Neural cell (in vitro differentiated cells): ENCODE results near the gene CD180.

DNA sequence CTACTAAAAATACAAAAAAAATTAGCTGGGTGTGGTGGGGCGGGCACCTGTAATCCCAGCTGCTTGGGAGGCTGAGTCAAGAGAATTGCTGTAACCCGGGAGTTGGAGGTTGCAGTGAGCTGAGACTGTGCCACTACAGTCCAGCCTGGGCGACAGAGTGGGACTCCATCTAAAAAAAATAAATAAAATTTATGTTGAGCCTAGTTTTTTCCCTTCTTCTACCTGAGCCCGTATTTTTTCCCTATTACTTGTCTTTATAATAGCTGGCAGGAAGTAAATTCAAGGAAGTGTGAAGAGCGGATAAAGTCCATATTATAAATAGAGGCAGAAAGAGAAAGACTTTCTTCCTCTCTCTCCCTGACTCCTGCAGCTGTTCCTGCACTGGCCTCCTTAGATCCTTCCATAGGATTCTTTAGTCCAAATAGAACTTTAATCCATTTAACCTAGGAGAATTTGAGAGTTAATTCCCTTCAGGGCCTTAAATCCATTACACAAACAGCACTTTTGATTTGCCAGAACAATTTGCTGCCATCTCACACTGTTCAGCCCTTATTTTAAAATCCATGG is 10.3 kb upstream of the ERBIN start:
- RAMPAGE, long total RNA: no peak

- RAMPAGE, long total RNA: no peak
These were observed 60.2 kb upstream of the SREK1 start for GRCh38 chr5:66083889-66084263.

DNA sequence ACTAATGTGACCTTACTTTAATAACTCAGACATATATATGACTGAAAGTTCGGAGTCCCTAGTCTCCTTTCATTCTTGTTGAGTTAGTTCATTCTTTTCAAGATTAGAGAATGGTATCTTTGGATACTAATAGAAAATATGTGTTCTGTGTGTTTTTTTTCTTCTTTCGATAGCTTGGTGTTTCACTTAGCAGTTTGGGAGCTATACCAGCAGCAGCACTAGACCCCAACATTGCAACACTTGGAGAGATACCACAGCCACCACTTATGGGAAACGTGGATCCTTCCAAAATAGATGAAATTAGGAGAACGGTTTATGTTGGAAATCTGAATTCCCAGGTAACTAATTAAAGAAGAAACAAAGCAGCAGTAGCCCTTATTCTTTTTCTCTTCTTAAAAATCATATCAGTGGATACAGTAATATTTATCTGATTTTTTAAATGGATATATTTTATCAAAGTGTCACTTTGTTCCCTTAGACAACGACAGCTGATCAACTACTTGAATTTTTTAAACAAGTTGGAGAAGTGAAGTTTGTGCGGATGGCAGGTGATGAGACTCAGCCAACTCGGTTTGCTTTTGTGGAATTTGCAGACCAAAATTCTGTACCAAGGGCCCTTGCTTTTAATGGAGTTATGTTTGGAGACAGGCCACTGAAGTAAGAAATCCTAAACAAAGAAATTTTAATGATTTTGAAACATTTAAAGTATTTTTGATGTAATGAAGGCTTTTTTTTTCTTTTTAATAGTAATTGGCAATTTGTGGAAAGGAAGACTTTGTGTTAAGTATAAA is 18.0 kb downstream of the SREK1 start:
- RAMPAGE, long total RNA: no peak

DNA sequence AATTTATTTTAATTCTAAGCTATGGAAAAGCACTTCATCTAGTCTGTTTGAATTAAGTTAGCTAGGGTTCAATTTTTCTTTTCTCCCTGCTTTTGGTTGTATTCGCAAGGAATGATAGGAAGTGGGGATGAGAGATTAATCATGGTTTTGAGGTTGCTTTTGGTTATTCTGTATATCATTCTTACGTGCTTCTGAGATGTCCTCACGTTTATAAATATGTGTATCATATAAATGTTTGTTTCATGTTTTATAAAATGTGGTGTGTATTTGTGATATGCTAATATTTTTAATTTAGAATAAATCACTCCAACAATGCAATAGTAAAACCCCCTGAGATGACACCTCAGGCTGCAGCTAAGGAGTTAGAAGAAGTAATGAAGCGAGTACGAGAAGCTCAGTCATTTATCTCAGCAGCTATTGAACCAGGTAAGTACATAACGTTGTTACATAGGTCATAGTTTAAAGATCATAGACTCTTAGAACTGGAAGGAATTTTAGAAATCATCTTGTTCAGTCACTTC is 19.5 kb downstream of the SREK1 start:
- RAMPAGE, long total RNA: no peak

- RAMPAGE, long total RNA: no peak
These were observed 162.8 kb downstream of the SREK1 start for GRCh38 chr5:66306933-66307339.

GRCh38 chr5:66596872-66597373 is 730 bp downstream of the MAST4 start:
- RAMPAGE, long total RNA: no peak

GRCh38 chr5:66617848-66618400 is 21.7 kb downstream of the MAST4 start:
- RAMPAGE, long total RNA: no peak

GRCh38 chr5:66828105-66829368 is 232.3 kb downstream of the MAST4 start:
- RAMPAGE, long total RNA: start-site peak on the plus strand at chr5:66828768-66828825, 112 and 24 reads in 2 replicates

DNA sequence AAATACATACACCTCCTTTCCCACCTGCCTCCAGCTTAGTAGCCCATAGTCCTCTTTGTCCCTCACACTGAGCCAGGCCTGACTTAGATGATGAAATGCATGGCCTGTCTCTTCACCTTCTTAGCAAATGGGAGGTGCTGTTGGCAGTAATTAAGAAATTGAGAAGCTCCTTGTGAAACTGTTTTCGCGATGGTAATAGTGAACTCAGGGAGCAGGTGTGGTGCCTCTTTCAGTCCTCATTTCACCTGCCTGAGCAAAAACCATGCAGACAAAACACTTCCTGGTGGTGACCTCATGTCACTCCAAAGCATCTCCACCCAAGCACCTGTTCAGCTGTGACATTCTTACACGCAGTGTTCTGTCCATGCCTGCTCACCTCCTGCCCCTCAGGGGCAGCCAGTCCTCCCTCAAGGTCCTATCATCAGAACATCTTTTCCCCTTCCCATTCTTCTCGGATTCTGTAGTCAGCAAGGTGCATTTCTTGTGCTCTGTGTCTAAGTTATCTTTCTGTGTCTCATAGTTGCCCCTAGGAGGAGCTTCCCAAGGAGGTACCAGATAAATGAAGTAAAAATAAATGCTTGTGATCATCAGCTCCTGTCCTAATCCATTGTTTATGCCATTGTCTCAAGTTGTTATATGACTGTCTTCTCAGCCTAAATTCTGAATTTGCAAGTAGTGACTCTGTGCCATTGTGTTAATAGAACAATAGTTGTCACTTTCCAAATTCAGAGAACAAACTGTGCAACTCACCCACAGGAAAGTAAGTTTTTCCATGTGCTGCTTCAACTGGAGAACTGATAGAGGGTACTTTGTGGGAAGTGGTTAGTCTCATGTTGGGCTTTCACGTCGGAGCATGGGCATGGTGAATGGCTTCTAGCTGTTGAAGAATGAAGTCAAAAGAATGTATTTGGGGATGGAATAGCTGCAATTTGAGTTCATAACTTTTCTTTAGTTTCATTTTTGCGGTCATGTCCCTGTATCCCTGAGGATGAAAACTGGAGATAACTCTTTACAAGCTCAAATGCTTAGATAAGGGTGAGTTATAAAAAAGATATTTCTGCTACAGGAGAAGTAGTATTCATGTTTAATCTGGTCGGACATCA is 146.2 kb downstream of the CD180 start:
- RAMPAGE, long total RNA: no peak

DNA sequence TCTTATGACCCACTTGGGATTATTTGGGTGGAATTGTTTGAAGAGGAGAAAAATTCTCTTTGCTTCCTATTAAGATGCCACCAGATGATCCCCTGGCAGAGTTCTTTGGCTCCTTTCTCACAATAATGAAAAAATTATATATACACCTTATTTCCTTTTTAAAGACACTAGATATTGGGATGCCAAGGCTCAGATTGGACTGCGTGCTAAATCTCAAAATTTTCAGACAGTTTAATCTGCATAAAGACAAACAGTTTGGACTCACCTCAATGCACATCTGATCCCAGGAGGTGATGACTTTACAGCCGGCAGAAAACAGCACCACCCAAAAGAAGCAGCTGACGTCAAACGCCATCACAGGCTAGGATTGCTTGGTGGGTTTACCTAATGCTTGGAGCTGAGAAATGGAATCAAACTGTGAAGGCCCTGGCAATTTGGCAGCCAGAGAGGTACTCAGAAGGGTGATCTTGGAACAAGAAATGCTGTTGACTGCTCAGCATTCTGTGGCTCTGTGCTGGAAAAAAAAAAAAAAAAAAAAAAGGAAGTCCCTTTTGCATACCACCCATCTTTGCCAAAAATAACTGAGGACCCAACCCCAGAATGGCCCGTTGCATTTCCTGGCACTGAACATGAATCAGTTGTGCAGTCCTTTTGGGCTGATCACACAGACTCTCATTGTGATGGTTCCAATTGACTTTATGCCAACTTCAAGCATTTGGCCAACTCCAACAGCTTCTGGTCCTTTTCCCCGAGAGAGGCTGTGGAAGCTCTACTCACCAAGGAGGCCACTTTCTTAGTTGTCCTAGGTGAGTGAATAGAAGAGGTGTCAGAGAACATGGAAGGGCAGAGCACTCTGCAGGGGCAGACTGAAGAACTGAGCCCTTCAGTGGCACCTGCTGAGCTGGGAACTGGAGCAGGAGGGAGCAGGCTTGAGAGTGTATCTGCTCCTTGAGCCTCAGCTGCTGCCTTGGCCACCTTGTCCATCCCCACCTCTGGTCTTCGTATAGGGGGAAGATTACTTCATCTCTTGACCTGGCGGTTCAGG is at the start of gene CD180:
Gene CD180, minus strand, starts transcription at position 513 of the 1,045 bp plus-strand sequence.
- RAMPAGE, long total RNA: no peak

DNA sequence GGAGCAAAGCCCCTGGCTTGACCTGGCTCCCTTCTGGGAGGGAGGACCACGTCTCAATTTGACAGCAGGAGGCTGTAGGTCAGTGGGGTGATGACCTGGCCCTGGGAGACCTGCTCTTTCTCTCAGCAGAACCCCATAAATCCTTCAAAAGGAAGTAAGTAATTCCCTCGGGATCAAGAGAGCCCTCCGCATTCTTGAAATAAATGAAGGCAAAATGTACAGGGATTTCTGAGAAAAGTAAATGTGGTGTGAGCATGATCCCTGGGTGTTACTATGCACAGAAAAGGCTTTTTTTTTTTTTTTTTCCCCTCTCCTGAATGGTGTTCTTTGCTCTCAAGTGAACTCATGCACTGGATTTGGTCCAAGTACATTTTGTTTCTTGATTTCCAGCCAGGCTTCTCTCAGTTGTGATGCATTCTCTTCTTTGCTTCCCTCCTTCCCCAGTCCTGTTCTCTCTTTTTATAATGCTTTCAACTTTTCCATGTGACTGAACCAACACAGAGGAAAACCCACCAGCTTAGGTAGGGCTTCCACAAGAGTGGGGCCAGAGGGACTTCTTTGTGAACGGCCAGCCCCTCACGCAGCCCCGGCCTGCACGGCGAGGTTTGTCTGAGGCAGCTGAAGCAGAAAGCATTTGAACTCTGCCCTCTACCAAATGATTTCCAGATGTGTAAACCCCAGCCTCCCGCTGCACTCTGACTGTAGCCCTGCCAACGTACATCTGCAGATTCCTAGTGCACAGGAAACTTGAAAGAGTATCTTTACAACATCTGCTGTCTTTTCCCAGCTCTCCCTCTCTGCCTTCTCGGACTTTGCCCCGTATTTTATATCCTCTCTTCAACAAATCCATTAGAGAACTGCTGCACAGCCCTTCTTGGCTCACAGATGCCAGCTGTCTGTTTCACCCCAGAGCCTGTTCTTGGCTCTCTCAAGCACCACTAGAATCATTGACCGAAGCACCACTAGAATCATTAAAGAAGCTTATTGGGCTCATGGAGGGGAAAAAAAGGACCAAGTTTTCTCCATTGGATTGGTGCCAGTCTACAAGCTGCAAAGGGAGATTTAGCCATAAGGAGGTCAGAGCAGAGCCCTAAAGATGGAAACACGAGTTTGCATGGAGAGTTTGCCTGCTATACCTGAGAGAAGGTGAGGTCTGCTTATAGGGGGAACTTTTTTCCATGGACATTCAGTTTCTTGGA is 71.8 kb upstream of the CD180 start:
- RAMPAGE, long total RNA: no peak

GRCh38 chr5:67474855-67475249 is 278.3 kb upstream of the CD180 start:
- RAMPAGE, long total RNA: no peak

- RAMPAGE, long total RNA: no peak
These were observed 340.7 kb upstream of the CD180 start for GRCh38 chr5:67537237-67537782.

DNA sequence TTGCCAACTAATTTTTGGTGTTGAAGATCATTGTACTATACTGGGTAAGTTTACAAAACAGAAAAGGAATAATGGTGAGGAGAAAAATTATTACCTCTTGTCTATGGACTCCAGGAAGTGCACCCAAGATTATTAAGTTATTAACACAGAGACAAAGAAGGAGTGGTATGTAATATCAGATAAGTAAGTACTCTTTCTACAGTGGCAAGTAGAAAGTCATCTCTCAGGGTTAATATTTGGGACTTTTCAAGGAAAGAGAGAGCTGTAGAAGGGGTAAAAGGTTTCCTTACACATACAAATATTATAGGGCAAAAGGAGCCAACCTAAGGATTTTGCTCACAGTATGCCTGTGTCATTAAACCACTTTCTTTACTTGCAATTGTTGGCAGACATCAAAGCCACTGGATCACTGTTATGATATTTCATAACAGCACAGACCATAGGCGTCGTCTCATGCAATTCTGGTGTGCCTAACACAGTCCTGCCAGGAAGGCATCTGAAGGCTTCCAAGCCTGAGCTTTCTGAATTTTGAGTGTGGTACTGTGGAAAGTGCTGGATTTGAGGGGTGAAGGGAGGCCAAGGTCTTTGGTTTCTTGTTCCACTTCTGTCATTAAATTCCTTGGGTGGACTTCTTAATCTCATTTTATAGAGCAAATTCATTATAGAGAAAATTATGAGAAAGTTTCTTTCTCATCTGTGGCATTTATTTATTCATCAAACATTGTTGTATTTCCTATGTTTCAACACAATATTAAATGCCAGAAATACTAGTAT is 441.5 kb upstream of the PIK3R1 start:
- RAMPAGE, long total RNA: no peak

GRCh38 chr5:67800106-67800489 is 415.5 kb upstream of the PIK3R1 start:
- RAMPAGE, long total RNA: no peak

- RAMPAGE, long total RNA: no peak
These were observed 408.0 kb upstream of the PIK3R1 start for GRCh38 chr5:67807319-67808190.

DNA sequence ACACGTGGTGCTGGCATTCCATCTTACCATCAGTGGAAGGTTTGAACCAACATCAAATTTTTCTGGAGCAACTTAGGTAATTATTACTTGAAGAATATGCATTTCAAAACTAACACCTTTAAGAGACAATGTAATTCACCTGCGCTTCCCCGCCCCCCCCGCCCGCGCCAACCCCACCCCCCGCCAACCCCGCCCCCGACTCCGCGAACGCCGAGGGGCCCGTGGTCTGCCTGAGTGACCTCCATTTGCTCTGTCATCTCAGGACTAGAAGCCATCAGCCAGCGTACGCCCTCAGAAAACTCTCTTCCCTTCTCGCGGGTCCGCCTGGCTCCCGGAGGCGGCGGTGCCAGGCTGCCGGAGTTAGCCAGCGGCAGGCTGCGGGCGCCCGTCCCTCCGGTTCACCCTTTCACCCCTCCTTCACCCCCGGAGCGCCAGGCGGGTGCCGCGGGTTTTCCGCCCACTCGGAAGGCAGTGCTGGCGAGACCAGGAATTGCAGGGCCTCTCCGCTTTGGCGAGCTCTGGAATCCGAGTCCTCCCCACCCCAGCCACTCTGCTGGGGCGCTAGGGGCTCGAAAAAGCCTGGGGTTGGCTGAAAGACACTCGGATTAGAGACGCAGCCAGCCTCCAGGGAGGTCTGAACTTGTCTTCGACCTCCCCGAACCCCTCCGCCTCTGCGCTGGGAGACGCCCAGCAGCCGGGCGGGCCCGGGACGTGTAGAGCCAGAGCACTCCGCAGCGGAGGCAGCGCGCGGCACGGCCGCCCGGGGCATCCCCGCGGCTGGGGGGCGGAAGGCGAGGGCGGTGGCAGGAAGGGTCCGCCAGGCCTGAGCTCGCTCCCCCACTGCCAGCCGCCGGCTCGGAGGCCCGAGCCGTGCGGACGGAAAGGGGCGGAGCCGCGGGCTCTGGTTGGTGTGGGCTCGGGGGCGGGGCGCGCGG is 526 bp upstream of the PIK3R1 start:
- RAMPAGE, long total RNA: no peak

- RAMPAGE, long total RNA: no peak
These were observed 35.8 kb downstream of the PIK3R1 start for GRCh38 chr5:68251321-68251743.

DNA sequence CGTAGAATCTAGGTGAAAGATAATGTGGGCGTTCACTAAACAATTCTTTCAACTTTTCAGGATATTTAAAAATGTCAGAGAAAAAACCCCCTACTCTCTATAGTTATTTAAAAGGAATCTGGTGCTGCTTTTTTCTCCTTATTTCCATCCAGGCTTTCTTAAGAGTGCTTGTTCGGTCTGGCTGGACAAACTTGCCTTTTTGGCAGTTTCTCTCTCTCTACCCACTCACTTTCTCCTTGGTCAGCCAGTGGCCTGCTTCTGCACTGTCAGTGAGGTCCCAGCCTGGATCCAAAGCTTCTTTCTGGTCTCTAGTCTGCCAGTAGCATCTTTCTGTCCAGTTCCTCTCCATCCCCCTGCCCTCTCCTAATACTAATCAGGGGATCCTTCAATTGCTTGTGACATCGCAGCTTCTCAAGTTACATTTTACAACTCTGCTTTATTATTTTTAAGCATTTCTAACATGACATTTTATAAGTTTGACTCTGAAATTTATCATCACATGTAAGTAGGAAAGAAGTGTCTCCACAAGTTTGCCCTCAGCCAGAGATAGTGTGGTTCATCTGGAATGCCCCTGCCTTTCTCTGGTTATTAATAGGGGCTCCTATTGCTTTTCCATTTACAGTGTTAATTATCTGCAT is 50.4 kb downstream of the PIK3R1 start:
- RAMPAGE, long total RNA: no peak

- RAMPAGE, long total RNA: no peak
These were observed 64.5 kb downstream of the PIK3R1 start for GRCh38 chr5:68279645-68280775.